ENCODE measurements around a stretch of chr7.

GRCh38 chr7:100366778-100367004 lies 6.6 kb upstream of the PILRA start:
- PRO-cap: no peak
- RAMPAGE, long total RNA, 4 experiments: no peak in any of the 4 experiments

GRCh38 chr7:100433230-100433883 lies 2.9 kb downstream of the PPP1R35 start:
- PRO-cap: no peak
- RAMPAGE, long total RNA, 4 experiments: no peak in any of the 4 experiments

- PRO-cap: no peak
- RAMPAGE, long total RNA, 4 experiments: no peak in any of the 4 experiments
Measured at GRCh38 chr7:100477151-100478058, 1.6 kb downstream of the TSC22D4 start.

- PRO-cap: bidirectional peak, plus-strand start at chr7:100547230, minus-strand start at chr7:100547091
- RAMPAGE, long total RNA, 4 experiments: no peak in any of the 4 experiments
Measured at GRCh38 chr7:100546996-100547417, 8.0 kb downstream of the AGFG2 start.

DNA sequence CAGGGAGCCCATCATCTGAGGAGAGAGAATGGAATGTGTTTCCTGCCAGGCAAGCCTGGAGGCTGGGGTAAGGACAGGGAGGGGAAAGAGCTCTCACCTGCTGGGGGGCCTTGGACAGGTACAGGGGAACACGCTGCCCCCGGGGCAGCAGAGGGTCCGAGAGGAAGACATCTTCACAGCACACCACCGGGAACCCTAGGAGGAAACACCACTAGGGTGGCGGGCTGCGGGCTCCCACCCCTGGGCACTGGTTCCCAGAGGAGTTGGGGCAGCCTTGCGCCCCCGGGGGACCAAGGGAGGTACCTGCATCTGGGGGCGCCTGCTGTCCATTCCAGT lies 1.2 kb downstream of the SAP25 start:
- PRO-cap: no peak
- RAMPAGE, long total RNA, 4 experiments: no peak in any of the 4 experiments

DNA sequence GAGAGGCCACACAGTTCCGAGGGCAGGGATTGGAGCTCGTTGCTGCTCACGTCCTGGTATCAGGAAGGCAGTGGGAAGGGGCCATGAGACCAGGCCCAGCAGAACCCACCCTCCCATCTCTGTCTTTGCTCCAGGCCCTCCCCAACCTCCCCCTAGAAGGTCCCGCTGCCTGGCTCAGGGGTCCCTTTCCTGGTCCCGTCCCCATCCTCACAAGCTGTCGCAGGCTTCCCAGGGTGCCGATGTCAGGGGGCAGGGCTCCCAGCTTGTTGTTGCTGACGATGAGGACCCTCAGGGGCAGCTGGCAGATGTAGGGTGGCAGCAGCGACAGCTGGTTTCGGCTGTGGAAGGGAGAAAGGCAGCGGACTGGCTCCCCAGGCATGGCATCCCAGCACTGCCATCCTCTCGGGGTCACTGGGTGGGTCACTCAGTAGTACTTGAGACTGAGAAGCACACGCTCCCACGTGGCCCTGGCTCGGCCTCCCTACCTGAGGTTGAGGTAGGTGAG lies 4.0 kb downstream of the LRCH4 start:
- PRO-cap: no peak
- RAMPAGE, long total RNA, 4 experiments: no peak in any of the 4 experiments

DNA sequence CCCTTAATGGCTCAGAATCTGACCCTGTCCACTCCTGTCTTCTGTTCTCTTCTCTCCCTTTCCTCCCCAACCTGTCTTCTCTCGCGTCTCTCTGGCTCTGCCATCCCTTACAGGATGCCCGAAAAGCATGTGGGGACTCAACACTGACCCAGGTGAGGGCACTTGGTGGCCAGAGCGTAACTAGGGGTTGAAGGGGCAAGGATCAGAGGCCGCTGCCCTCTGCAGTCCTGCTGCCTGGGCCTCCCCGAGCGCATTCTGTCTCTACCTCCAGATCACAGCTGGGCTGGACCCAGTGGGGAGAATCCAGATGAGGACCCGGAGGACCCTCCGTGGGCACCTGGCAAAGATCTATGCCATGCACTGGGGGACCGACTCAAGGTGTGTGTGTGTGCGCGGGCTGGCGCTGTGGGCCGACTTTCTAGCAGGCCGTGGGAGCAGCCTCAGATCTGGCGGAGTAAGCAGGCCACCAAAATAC lies 2.9 kb downstream of the GNB2 start:
- PRO-cap: no peak
- RAMPAGE, long total RNA, 4 experiments: start-site peak on the plus strand in 1 of 4 experiments, centred at position 253 of the sequence, 10 reads per replicate

- PRO-cap: no peak
- RAMPAGE, long total RNA, 4 experiments: no peak in any of the 4 experiments
Measured at GRCh38 chr7:100725156-100725435, 4.8 kb downstream of the EPO start.

DNA sequence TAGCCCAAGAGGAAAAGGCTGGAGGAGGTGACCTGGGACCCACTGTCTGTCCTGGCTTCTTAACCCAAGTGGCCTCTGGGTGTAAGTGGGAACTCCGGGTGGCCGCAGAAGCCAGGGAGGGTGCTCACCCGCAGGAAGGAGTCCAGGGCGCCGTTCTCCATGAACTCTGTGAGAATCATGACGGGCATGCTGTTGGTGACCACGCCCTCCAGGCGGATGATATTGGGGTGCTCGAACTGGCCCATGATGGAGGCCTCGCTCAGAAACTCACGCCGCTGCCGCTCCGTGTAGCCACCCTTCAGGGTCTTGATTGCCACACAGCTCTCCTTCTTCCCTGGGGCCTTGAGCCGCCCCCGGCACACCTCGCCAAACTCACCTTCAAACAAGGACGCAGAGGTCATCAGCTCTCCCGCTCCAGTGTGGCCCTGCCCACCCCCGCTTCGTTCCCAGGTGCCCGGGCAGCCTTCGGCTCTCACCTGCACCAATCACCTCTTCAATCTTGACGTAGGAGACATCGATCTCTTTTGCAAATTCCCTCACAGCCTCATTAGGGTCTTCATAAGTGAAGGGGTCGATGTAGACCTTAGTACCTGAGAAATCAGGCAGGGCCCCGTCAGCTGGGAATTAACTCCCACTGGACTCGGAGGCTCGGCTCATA lies 14.6 kb downstream of the EPHB4 start:
- PRO-cap: unidirectional peak, minus-strand start at position 444 of the sequence
- RAMPAGE, long total RNA, 4 experiments: start-site peak on the minus strand in 1 of 4 experiments, centred at position 448 of the sequence, 12 reads per replicate

- PRO-cap: no peak
- RAMPAGE, long total RNA, 4 experiments: no peak in any of the 4 experiments
Measured at GRCh38 chr7:100813762-100814288, 13.5 kb downstream of the EPHB4 start.

DNA sequence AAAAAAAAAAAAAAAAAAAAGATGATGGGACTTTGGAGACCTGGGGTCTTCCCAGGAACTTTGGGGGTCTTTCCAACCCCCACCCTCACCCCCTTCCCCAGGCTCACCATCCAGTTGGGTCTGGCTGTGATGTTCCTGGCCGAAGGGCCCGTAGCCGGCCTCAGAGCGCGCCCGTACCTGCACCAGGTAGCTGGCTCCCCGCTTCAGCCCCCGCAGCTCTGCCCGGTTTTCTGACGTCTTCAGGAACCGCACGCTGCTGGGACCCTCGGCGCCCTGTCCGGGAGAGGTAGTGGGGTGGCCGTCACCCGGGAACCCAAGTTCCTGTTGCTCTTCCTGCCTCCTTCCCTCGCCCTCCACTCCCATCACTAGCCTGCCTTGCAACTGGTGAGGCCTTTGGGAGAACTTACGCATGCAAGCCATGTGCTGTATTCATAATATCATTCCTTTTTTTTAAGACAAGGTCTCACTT lies 10.2 kb downstream of the EPHB4 start:
- PRO-cap: no peak
- RAMPAGE, long total RNA, 4 experiments: start-site peak on the minus strand in 2 of 4 experiments, centred at positions 192 to 245 of the sequence, 15 to 33 reads per replicate

DNA sequence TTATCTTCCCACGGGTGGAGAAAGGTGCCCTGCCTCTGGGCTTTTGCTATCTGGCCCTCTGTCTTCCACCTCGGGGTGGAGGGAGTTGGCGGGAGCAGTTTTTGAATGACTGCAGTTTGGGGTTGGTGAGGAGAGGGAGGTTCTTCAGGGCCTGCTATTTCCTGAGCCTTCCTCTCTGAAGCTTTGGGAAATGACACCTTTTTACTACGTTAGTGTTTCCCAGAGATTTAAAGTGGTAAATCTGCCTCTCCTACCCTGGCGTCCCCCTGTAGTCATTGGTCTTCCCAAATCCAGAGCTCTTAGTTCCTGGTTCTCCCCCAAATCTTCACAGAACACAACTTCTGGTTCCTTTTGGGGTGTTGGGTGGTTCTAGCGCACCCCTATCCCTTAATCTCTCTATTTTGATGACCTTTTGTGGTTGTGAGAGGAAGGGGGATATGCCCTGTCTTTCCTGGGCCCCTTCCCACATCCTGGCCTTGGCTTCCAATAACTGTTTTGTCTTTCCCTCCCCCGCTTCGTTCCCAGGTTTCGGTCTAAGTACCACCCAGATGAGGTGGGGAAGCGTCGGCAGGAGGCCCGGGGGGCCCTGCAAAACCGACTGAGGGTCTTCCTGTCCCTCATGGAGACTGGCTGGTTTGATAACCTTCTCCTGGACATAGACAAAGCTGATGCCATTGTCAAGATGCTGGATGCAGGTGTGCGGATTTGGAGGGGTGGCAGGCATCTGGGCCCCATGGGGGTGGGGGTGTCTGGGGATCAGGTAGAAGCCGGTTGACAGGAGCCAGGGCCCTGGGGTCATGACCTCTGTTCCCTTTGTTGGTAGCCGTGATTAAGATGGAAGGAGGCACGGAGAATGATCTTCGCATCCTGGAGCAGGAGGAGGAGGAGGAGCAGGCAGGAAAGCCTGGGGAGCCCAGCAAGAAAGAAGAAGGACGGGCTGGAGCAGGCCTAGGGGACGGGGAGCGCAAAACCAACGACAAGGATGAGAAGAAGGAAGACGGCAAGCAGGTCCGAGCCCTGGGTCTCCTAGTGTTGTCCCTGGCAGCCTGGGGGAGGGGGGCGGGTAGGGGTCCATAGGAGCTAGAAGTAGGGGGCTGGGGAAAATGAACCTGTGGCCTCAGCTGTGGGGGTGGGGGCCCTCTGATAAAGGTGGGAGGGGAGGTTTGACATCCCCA lies 5.6 kb downstream of the UFSP1 start:
- PRO-cap: no peak
- RAMPAGE, long total RNA, 4 experiments: start-site peak on the plus strand in 2 of 4 experiments, centred at positions 436 to 846 of the sequence, 19 to 326 reads per replicate

- PRO-cap: bidirectional peak, plus-strand start at chr7:100967534, minus-strand start at chr7:100967581; bidirectional peak, plus-strand start at chr7:100968080, minus-strand start at chr7:100967948; bidirectional peak, plus-strand start at chr7:100968428, minus-strand start at chr7:100968124
- RAMPAGE, long total RNA, 4 experiments: no peak in any of the 4 experiments
Measured at GRCh38 chr7:100967389-100968458, 1.6 kb upstream of the MUC12 start.

DNA sequence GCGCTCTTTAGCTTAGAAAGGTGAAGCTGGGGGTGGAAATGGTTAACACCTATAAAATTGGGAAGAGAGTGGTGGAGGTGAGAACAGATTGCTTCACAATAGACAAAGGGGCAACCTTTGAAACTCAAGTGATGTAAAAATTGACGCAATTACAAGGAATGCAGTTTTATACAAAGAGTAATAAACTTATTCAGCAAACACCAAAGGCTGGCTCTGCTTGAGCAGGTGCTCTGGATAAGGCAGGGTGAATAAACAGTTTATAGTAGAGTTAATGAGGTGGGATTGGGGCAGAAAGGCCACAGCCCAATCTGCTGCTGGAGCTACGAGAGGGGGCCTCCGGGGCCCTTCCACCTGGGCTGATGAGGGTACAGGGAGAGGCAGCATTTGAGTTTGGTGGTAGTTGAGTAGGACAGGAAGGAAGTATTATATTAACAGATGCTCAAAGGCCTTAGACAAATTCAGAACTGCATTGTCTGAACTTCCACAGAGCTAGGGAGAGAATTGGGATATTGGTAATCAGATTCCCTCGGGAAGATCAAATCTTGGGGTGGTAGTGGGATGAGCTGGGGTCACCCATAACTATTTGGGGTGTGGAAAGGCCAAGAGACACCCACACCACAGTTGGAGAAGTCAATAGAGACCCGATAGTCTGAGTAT lies 6.1 kb downstream of the MUC12 start:
- PRO-cap: bidirectional peak, plus-strand start at position 196 of the sequence, minus-strand start at position 90 of the sequence
- RAMPAGE, long total RNA, 4 experiments: no peak in any of the 4 experiments

DNA sequence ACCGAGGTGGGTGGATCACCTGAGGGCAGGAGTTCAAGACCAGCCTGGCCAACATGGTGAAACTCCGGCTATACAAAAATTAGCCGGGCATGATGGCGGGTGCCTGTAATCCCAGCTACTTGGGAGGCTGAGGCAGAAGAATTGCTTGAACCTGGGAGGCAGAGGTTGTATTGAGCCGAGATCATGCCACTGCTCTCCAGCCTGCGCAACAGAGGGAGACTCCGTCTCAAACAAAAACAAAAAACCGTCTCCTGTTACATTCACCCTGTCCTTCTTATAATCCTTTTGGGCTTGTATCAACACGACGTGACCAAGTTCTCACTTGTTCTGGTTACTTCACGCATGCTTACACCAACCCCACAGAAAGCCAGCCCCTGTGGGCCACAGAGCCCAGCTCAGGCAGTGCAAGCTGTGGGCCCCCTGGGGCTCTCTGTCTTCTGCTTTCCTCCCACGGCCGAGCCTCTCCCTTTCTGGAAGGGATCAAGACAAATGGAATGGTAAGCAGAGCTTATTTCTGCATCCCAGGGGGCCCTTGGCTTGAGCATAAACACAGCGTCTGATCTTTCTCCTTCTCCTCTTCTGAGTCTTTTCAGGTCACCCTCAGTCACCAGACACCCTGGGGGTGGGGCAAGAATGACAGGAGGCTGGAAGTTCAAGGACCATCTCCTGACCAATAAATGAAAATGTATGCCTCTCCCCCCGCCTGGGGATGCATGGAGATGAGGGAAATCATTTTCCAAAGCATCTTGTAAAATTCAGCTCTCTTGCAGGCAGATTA lies 19.1 kb upstream of the TRIM56 start:
- PRO-cap: no peak
- RAMPAGE, long total RNA, 4 experiments: no peak in any of the 4 experiments

GRCh38 chr7:101088796-101089389 lies 3.6 kb downstream of the TRIM56 start:
- PRO-cap: no peak
- RAMPAGE, long total RNA, 4 experiments: no peak in any of the 4 experiments

GRCh38 chr7:101093957-101094400 lies 8.7 kb downstream of the TRIM56 start:
- PRO-cap: no peak
- RAMPAGE, long total RNA, 4 experiments: no peak in any of the 4 experiments

DNA sequence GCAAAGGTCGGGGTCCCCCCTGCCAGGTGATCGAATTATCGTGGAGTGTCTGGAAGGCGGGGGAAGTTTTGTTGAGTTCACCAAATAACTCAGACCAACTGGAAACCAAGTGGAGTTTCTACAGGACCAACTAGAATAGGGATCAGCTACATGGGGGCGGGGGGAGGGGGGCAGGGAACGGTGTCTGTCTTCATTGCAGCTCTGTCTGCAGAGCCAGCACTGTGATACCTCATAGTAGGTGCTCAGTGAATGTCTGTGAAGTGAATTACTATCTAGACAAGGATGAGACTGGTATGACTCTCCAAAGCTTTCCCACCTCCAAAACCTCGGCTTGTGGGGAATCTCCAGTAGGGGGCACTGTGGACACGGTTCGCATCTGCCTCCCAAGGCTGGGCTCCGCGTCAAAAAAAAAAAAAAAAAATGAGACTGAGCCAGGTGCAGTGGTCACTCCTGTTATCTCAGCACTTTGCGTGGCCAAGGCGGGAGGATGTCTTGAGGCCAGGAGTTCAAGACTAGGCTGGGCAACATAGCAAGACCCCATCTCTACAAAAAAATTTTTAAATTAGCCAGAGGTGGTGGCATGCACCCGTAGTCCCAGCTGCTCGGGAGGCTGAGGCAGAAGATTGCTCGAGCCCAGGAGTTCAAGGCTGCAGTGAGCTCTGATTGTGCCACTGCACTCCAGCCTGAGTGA lies 9.5 kb downstream of the TRIM56 start:
- PRO-cap: no peak
- RAMPAGE, long total RNA, 4 experiments: start-site peak on the plus strand in 2 of 4 experiments, centred at positions 577 to 614 of the sequence, 12 reads per replicate

- PRO-cap: no peak
- RAMPAGE, long total RNA, 4 experiments: start-site peak on the plus strand in 2 of 4 experiments, at chr7:101095407-101095566 at its widest, 12 to 20 reads per replicate
Measured at GRCh38 chr7:101095355-101095938, 10.2 kb downstream of the TRIM56 start.

DNA sequence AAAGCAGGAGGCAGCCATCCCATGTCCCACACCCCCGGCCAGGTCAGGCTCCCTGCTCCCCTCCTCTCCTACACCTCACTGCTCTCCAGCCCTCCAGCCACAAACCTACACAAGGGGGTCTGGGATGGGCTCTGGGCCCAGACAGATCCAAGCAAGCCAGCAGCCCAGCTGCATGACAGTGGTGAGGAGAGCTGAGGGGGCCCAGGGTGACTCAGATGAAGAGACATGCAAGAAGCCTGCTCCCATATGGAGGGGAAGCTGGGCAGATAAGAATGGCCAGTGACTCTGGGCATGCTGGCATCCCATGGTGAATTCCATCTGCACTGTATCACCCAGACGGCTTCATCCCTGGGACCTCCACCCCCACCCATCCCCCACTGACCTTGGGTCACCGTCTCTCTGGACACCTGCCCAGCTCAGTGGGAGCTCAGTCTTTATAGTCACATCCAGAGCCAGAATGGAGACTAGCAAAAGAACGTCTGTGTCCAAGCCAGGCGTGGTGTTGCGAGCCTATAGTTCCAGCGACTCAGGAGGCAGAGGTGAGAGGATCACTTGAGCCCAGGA lies 9.6 kb upstream of the SERPINE1 start:
- PRO-cap: no peak
- RAMPAGE, long total RNA, 4 experiments: no peak in any of the 4 experiments